Skeletal muscle cell (primary cell): ENCODE results near the genes PIK3R4 and DNAJC13.

DNA sequence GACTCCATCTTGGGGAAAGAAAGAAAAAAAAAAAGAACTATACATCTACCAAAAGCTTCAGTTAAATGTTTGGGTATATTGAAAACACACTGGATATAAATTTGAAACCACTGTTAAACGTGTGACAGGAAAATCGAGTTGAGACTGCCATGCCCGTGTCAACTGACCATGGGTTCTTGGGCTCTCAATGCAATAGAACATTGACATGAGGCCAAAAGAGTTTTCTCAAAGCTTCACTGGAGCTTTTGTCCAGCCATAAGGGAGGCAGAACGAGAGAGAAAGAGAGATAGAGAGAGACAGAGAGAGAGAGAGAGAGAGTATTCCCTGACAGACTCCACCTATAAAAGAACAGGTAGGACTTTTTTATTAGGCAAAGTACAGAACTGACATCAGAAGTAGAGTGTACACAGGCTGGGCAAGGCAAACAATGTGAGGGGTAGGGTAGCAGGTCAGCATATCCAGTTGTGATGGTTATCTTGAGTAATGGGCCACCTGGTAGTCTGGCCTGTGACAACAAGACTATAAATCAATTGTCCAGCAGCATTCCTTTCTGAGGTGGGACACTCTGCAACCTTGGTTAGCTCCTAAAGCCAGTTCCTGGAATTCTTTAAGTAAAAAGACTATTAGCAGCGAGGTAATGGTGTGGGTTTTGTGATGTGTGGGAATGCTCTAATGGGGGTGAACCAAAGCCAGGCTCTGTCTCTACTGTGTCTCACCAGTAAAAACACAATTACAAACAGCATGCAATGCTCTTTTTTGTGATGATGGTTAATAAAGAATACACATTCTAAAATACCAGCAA lies 14.8 kb upstream of the TMCC1 start:
- RRBS, result no CpG with 5 or more reads among the region's 5 CpGs

- RRBS, result no CpG with 5 or more reads among the region's 9 CpGs
Observed at GRCh38 chr3:130122770-130123263, 41.2 kb downstream of the ALG1L2 start.

- RRBS, result 1% methylated on average over 24 of the region's 44 CpGs
Observed at GRCh38 chr3:130746282-130747176, at the start of gene PIK3R4. PIK3R4 (minus strand) TSS chr3:130746829.

DNA sequence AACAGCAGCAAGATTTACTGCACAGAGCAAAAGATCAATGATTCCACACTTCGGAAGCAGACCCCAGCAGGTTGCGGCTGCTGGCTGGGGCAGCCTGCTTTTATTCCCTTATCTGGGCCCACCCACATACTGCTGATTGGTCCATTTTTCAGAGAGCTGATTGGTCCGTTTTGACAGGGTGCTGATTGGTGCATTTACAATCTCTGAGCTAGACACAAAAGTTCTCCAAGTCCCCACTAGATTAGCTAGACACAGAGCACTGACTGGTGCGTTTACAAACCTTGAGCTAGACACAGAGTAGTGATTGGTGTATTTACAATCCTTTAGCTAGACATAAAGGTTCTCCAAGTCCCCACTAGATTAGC lies 67.4 kb upstream of the PIK3R4 start:
- RRBS, result no CpG with 5 or more reads among the region's 4 CpGs

GRCh38 chr3:131331773-131331972 lies 49.9 kb upstream of the NUDT16 start:
- RRBS, result no CpG with 5 or more reads among the region's 10 CpGs

DNA sequence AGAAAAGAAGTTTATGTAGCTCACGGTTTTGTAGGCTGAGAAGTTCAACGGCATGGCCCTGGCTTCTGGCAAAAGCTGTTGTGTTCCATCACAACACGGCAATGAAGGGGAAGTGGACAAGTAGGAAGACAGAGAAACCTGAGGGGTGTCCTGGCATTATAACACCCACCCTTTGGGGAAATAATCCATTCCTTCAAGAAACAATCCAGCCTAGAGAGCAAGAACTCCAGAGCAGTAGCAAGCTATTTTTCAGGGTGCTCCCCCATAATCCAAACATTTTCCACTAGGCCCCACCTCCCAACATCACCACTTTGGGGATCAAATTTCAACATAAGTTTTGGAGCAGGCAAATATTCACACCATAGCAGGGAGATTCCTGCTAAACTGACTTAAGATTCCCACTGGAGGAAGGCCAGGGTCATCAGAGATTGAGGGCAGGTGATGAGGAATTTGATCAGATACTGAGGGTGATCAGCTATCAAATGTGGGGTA lies 30.4 kb upstream of the NUDT16 start:
- RRBS, result no CpG with 5 or more reads among the region's 3 CpGs

DNA sequence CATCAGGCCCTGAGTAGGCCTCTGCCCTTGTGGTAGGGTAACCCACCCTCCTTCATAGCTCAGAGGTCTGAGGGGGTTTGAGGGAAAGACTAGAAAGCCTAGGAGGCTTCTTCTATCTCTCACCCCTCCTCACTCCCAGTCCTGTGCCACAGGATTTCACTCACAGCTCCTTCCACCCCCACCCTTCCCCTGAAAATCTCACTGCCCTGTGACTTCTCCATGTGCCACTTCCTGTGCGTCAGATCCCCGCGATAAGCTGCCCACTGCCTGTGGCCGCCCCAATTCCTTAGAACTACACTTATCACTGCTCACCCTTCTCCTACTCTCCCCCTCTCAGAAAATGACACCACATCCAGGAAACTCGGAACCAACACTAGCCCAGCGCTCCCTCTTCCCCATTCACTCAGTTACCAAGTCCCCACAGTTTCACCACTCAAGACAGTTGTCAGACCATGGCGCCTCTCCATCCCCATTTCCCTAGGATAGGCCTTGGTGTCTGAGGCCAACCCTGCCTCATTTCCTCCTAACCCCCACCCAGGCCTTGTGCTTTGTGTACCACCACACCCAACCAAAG lies 20.6 kb upstream of the NUDT16 start:
- RRBS, result no CpG with 5 or more reads among the region's 7 CpGs

- RRBS, result 6% methylated on average over 2 of the region's 66 CpGs
Observed at GRCh38 chr3:131361509-131362578, 19.7 kb upstream of the NUDT16 start.

DNA sequence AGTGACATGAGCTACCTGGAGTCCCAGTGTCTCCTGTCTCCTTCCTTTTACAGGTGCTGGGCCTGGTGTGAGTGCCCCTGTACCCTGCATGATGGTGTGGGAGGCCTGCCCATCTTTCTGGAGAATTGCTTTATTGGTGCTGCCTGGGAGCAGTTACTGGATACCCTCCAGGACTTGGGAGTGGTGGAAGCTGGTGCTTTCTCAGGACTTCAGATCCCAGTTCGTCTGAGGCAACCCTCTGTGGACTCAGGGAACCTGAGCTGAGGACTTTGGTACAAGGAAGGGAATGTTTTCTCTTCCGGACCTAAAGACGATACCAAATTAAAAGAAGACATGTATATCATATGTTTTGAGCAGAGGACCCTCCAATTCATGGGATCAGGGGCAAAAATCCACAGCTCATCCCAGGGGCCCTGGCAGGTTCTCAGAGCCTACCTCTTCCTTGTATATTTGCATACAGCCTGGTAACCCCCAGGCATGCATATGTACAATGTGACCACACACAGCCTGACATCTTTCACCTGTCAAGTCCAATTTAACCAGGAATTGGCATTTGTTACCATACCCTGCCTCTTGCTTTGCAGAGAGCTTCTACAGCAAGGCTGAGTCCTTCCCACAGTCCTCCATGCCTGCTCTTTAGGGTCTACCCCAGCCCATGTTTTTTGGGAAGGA lies 18.1 kb upstream of the NUDT16 start:
- RRBS, result no CpG with 5 or more reads among the region's 3 CpGs

- RRBS, result no CpG with 5 or more reads among the region's 40 CpGs
Observed at GRCh38 chr3:132376367-132377456, 40.6 kb upstream of the DNAJC13 start.

DNA sequence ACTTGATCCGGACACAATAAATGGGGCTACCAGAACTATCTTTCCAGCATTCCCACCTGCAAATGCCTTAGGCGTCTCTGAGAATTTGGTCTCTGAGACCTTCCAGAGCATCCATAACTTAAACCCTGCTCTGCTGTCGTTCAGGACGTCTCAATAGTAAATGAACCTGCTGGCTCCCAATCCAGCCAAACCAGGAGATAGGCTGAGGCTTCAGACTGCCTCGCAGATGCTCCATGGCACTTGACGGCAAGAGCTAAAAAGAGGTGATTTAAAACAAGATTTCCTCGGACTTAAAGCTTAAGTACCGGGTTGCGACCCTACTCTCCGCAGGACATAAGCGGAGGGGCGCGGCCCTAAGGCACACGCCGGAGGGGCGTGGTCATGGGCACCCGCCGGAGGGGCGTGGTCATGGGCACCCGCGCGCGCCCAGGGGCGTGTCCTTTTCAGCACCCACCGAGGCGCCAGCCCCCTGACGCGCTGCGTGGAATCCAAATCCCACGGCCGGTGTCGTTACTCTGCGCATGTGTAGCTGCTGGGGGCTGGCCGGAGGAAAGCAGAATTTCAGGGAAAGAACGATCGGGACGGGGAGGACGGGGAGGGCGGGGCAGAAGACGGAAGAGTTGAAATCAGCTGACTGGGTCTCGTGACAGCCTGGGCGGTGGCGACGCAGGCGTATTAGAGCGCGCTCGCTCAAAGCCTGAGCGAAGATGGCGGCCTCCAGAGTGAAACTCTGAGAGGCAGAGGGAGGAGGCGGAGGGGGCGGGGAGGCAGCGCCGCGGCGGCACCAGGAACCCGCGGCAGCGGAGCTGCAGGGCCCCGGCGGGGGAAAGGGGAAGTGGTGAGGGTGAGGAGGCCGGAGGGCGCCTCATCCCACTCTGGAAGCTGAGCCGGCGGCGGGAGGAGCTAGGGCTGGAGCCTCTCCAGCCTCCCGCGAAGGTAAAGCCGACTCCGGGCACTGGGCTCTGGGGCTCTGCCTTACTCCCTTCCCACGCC lies at the start of gene DNAJC13:
TSS of gene DNAJC13 (plus strand) at position 678 of the 993 bp plus-strand sequence.
- RRBS, result under 1% methylated on average over 18 of the region's 71 CpGs

DNA sequence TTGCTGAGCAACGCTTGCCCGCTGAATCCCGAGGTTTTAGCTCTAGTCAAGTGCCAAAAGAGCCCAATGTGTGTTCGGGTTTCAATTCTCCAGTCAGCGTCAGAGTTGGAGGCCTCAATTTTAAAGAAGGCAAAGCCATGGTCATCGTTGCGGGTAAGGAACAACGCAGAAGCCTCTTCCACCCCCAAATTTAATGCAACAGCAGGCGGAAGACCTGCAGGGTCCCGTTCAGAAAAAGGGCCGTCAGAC lies 213 bp upstream of the ACAD11 start:
- RRBS, result no CpG with 5 or more reads among the region's 11 CpGs

DNA sequence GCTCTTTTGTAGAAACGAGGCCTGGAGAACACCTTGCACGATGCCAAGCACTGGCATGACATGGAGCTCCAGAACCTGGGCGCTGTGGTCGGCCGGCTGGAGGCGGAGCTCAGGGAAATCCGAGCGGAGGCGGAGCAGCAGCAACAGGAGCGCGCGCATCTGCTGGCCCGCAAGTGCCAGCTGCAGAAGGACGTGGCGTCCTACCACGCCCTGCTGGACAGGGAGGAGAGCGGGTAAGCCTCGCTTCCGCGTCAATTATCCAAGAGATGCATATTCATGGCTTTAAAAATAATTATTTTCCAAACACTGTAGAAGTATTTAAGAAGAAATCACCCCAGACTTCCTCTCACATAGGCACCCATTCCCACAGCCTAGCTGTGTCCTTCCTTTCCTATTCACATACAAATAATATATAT lies 72.5 kb downstream of the BFSP2 start:
- RRBS, result no CpG with 5 or more reads among the region's 20 CpGs

DNA sequence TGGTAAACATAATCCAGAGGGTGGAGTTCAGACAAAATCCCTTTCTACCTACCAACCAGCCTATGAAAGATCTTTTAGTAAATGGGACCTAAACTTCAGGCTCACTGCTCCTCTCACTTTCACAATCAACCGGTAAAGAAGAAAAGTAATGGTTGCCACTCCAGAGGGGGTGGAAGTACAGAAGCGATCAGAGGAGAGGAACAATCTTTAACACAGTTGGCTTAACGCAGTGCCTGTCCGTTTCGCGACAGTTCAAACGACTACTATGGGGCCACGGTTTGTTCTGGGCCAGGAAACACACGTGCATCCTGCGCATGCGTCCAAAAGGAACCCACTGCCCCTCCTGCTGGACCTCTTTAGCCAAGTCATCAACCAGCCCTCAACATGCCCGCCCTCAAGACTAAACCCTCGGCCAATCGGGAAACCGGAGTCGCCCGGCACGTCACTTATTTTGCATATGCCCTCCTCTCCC lies 499 bp upstream of the CDV3 start:
- RRBS, result no CpG with 5 or more reads among the region's 18 CpGs

- RRBS, result no CpG with 5 or more reads among the region's 5 CpGs
Observed at GRCh38 chr3:133655034-133655729, 6.6 kb downstream of the TOPBP1 start.

- RRBS, result no CpG with 5 or more reads among the region's 1 CpG
Observed at GRCh38 chr3:133659004-133659203, 2.8 kb downstream of the TOPBP1 start.

GRCh38 chr3:133733305-133733650 lies 12.9 kb upstream of the TF start:
- RRBS, result no CpG with 5 or more reads among the region's 3 CpGs

GRCh38 chr3:133968202-133969121 lies 61.3 kb downstream of the SLCO2A1 start:
- RRBS, result no CpG with 5 or more reads among the region's 16 CpGs

GRCh38 chr3:134052340-134052657 lies 22.6 kb upstream of the SLCO2A1 start:
- RRBS, result no CpG with 5 or more reads among the region's 4 CpGs